BJ (cell line): ENCODE results near the gene TRIP6.

- CAGE, long polyA plus RNA: no peak
- RRBS: 34% methylated on average over 3 of the region's 13 CpGs
These were observed 1.7 kb upstream of the TRIP6 start for GRCh38 chr7:100865545-100865901.

- CAGE, long polyA plus RNA: start-site peak on the plus strand at chr7:100866831-100866945, 86 and 40 reads in 2 replicates; start-site peak on the plus strand at chr7:100867376-100867433, 531 and 353 reads in 2 replicates
- RRBS: 1% methylated on average over 7 of the region's 27 CpGs
These were observed at the start of gene TRIP6 for GRCh38 chr7:100866767-100867449. Gene TRIP6 (plus strand): TSS chr7:100867387.

GRCh38 chr7:100874057-100874808 is 670 bp upstream of the SRRT start:
- CAGE, long polyA plus RNA: no peak
- RRBS: no CpG with 5 or more reads among the region's 23 CpGs

- CAGE, long polyA plus RNA: no peak
- RRBS: 3% methylated on average over 11 of the region's 91 CpGs
These were observed 3.3 kb upstream of the MUC12 start for GRCh38 chr7:100965577-100966868.

DNA sequence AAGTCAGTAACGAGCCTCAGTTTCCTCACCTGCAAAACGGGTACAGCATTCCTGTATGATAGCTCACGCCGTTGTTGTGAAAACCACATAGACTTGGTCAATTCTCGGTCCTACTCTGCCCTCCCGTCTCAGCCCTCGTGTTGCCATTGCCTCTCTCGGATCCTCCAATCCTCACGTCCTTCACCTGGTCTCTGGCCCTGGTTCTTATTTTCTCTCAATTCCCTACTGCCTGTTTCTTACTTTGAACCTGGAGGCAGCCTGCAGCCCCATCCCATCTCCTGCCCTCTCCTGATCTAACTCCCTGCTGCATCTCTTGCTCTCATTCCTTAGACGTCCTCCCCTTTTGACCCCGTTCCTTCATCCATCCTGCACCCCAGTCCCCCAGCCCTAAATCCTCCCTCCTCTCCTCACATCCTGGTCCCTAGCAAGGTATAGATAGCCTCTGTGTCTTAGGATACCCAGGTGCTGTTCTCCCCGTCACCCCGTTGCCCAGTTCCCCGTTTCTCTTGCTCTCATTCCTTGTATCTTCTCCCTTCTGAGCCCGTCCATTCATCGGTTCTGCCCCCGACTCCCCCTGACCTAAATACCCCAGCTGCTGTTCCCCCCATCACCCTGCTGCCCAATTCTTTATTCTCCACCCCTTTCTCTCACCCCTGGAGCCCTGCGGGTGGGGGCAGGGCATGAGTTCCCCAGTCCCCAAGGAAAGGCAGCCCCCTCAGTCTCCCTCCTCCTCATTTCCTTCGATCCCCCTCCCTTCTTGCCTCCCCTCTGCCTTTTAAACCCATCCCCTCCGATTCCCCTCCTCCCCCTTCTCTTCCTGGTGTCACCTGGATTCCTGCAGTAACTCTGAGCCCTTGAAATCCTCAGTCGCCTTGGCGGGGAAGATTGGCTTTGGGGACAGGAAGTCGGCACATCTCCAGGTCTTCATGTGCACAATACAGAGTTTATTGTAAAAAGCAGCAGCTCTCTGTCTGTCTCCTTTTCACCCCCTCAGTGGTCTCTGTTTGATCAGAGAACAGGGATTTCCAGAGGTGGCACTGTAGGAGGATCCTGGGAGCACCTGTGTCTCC is 1.6 kb upstream of the MUC12 start:
- CAGE, long polyA plus RNA: no peak
- RRBS: no CpG with 5 or more reads among the region's 23 CpGs

- CAGE, long polyA plus RNA: no peak
- RRBS: 39% methylated on average over 7 of the region's 13 CpGs
These were observed 1.3 kb upstream of the MUC17 start for GRCh38 chr7:101018465-101019101.

- CAGE, long polyA plus RNA: no peak
- RRBS: no CpG with 5 or more reads among the region's 12 CpGs
These were observed 4.3 kb upstream of the SERPINE1 start for GRCh38 chr7:101122489-101123197.

GRCh38 chr7:101130187-101130842 is 3.4 kb downstream of the SERPINE1 start:
- CAGE, long polyA plus RNA: no peak
- RRBS: no CpG with 5 or more reads among the region's 12 CpGs

DNA sequence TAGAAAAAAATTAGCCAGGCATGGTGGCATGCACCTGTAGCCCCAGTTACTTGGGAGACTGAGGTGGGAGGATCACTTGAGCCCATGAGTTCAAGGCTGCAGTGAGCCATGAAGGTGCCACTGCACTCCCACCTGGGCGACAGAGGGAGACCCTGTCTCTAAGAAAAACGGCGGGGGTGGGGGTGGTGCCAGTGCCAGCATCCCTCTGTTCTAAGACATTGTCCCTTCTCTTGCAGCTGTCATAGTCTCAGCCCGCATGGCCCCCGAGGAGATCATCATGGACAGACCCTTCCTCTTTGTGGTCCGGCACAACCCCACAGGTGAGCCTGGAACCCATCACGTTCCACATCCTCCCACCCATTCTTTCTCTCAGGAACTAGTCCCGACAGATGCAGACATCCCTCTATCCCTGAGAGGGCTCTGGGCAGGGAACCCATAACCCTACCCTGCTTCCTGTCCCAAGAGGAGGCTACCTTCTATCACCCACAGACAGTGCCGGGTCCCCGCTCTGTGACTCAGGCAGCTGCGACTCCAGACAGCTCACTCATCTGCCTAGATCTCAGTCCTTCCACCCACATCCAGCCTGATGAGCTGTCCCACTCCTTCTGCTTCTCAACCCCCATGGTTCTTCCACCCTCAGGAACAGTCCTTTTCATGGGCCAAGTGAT is 10.0 kb downstream of the SERPINE1 start:
- CAGE, long polyA plus RNA: no peak
- RRBS: no CpG with 5 or more reads among the region's 11 CpGs

GRCh38 chr7:101173909-101174677 is 6.0 kb downstream of the NAT16 start:
- CAGE, long polyA plus RNA: no peak
- RRBS: 5% methylated on average over 11 of the region's 38 CpGs

DNA sequence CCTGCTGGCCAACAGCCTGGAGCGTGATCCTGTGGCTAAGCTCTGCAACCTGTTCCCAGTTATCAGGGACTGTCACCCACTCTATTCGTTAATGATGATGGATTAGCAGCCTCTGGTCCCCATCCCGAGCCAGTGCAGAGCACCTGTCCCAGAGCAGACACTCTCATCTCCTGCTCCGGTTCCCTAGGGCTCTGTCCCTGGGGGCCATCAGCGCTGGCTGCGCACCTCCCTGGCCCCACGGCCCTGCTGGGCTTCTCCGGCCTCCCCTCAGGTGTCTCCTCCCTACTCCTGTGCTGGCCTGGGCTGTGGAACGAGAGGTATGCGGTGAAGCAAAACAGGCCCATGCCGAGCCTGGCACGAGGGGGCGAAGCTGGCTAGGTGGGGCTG is 1.1 kb upstream of the CLDN15 start:
- CAGE, long polyA plus RNA: no peak
- RRBS: 81% methylated on average over 3 of the region's 13 CpGs

DNA sequence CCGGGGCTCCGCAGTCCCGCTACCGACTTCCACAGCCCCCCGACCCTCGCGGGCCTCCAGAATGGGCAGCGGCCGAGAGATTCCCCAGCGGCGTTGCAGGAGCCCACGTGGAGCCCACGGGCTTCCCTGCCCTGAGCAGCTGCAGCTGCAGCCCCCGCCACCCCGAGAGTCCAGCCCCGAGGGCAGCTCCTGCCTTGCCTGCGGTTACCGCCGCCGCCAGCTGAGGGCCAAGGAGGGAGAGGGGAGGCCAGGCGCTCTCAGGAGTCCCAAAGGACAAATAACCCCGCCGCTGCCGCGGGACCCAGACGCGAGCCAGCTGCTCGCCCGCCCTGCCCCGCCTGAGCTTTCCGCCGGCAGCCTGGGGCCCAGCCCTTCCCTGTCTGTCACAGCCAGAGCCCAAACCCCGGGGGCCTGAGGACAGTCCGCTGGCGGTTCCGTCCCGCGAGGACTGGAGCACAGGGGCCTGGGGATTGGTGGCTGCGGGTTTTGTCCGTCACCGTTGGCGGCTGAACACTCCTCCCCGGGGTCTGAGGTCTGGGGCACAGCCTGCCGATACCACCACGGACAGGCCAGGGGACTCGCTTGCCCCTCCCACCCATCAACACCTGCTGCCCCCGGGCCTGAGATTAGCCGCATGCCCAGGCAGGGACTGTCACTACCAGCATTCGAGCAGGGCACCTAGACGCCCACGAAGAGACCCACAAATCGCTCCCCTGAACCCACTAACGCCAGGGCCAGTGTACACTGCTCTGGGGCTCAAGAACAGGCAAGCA is 21.5 kb downstream of the IFT22 start:
- CAGE, long polyA plus RNA: no peak
- RRBS: 19% methylated on average over 4 of the region's 53 CpGs

GRCh38 chr7:101702346-101702801 is 73.3 kb upstream of the MYL10 start:
- CAGE, long polyA plus RNA: no peak
- RRBS: no CpG with 5 or more reads among the region's 12 CpGs

- CAGE, long polyA plus RNA: no peak
- RRBS: no CpG with 5 or more reads among the region's 26 CpGs
These were observed 62.7 kb upstream of the CUX1 start for GRCh38 chr7:101754449-101755318.

DNA sequence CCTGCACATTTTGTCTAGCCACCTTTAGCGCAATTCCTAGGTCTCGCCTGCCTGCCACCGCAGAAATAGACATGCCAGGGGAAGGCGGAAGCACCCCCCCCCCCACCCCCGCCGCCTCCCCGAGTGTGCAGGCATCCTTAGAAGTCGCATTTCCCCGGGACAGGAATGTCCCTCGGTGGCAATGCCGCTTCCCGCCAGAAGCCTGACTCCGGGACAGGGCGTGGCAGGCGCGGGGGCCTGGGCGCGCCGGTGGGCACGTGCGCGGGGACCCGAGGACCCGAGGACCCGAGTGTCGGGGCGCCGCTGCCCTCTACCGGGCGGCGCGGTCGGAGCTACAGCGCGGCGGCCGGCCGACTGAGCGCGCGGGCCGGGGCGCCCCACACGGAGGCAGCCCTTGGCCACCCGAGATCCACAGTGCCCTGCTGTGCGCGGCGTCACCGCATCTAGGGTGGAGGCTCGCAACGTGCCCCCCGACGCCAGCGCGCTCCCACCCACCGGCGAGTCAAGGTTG is 3.4 kb upstream of the CUX1 start:
- CAGE, long polyA plus RNA: no peak
- RRBS: under 1% methylated on average over 16 of the region's 57 CpGs

DNA sequence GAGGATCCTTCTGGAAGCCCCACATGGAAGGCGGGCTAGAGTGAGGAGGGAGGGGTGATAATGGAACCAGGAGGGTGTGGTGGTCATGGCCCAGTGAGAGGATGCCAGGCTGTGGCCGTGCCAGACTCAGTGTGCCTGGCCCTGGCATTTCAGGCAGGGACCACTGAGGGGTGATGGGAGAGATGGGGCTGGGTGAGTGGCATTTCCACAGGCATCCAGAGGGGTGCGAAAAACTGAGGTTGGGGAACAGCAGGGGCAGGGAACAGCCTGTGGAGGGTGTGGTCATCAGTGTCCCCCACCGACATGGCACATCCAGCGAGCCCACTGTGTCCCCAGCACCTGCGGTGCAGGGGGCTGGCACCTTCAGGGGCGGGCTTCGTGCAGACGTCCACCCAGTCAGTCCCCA is 14.7 kb downstream of the CUX1 start:
- CAGE, long polyA plus RNA: no peak
- RRBS: no CpG with 5 or more reads among the region's 9 CpGs

DNA sequence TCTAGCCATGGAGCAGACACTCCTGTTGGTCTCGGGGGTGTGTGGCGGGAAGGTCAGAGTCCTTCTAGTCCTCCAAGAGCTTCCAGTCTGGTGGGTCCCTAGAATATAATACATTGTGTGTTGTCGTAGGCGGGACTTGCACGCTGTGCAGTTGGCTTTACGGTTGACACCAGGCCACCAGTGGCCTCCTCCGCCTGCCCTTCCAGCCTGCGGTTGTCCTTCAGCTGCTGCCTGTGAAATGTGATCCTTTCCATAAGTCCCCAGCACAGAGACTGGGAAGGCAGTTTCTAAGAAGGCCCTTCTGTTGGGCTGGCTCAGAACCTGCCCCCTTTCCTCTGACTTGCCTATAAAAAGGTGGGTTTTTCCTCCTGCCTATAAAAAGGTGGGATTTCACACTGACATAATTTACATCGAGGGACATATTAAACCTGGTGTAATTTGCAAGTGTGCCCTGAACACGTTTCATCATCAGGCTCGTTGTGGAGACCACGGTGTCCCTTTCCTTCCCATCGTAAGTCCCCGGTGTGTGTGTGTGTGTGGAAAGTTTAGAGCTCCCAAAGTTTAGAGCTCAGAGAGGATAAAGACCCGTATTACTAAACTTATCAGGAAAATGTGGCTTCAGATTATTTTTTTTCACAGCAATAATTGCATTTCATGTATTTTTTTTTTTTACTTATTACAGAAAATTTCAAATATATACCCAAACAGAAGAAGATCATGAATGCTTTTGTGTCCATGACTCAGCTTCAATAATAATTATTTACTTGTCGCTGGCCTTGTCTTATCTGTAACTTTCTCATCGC is 45.0 kb downstream of the CUX1 start:
- CAGE, long polyA plus RNA: no peak
- RRBS: no CpG with 5 or more reads among the region's 17 CpGs

GRCh38 chr7:101873807-101875010 is 56.8 kb downstream of the CUX1 start:
- CAGE, long polyA plus RNA: no peak
- RRBS: no CpG with 5 or more reads among the region's 32 CpGs

DNA sequence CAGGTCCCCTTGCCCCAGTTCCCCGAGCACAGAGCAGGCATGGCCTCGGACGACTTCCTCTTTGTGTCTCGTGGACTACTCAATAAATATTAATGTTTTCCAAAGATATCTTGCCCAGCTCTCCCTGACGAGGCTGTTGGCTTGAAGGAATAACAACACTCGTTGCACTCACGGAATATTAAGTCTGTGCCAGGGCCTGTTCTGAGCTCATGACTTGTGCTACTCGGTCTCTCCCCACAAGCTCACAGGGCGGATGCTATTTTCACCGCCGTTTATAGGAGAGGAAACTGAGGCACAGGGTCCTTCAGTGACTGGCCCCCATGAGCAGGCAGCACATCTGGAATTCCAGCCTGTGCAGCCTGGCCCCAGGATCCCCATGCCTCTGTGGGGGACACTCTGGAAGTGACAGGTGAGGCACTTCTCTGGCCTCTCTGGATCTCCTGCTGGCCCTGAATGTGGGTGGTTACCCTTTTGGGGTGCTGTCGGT is 68.3 kb downstream of the CUX1 start:
- CAGE, long polyA plus RNA: no peak
- RRBS: no CpG with 5 or more reads among the region's 12 CpGs

- CAGE, long polyA plus RNA: no peak
- RRBS: no CpG with 5 or more reads among the region's 9 CpGs
These were observed 118.3 kb downstream of the CUX1 start for GRCh38 chr7:101935787-101936115.